Diencephalon (tissue), 2 donors: ENCODE data around the genes PATZ1 and SLC5A1.

GRCh38 chr22:31326530-31327212 lies 19.5 kb downstream of the PATZ1 start:
- RAMPAGE, long total RNA, result no peak

DNA sequence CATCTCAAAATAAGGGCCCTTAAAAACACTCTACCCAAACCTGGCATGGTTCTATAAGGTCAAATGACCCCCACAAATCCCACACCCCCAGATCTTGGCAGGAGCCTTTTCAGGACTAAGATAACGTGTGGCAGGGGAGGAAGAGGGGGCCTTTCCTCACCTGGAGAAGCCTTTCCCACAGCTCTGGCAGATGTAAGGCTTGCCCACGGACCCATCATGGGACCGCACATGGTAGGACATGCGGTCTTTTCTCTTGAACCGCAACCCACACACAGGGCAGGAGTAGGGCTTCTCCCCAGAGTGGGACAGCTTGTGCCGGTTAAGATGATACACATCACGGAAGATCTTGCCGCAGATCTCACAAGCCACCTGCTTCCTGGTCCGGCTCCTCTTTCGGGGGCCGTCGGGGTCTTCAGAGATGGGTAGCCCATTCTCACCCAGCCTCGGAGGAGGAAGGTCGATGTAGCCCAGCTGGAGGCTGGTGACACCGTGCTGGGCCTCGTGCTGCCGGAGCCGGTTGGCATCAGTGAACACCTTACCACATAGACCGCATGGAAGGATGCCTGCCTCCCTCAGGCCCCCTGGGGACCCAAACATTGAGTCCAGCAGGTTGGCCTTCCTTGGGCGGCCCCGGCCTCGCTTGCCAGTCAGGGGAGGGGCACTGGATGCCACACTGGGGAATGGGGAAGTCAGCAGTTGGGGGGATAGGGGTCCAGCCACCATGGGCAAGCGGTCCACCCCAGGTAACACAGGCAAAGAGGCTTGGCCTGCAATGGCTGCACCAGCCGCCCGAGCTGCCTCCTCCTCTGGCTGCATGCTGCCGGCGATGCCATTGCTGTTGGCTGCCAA lies 1.8 kb downstream of the PATZ1 start:
- RAMPAGE, long total RNA, result no peak

GRCh38 chr22:31346172-31346406 lies at the start of gene PATZ1:
TSS of gene PATZ1 (minus strand) at chr22:31346346.
- RAMPAGE, long total RNA, result no peak

DNA sequence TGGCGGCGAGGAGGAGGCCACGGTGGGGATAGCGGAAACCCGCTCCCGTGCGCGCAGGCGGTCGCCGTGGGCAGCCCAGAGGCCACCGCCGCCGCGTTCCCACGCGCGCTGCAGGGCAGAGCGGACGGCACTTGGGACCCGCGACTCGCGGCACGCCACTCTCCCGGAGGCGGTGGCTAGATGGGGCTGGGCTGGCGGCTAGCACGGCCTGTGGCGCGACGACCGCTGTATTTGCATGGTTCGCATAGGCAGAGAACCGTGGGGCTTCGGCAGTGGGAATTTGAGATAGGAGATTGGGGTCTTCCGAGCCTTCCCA lies 354 bp upstream of the EIF4ENIF1 start:
- RAMPAGE, long total RNA, result start-site peak on the plus strand centred at position 131 of the sequence, 77 bp wide, 28 and 11 reads in 2 replicates

- RAMPAGE, long total RNA, result no peak
These were observed 76.5 kb downstream of the PISD start for GRCh38 chr22:31585383-31586121.

DNA sequence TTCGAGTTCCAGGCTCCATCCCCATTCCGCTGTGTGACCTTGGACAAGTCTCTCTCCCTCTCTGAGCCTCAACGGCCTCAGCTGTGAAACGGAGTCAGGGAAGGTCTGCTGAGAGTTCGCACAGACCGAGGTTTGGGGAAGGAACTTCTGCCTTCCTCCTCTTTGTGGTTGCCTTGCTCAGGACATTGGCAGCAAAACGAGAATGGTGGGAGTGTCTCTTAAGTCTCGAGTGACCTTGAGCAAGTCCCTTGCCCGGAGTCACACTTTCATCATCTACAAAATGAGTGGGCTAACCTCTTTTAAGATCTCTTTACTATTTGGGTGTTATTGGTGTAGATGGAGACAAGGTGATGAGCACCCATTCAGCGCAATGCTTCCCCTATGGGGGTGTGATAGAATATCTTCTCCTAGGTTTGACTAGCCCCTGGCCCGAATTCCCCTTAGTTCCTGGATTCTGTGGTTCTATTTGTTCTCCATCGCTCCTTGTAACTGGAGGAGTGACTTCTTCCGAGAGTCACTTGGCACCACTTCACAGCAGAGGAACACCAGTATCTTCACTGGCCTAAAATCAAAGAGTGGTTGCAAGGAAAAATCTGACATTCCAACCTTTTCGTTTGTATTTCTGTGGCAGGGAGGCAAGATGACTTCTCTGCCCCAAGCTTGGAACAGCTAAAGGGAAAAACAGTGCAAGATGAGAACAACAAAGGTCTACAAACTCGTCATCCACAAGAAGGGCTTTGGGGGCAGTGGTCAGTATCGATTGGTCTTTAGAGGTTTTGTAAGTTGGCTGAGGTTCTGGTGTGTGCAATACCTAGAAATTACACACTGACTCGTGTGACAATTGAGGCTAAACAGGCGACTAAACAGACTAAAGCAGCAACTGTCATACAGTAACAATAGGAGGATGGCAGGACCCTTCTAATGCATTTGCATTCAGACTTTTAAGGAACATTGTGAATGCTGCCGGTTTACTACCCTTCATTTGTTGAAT lies 707 bp downstream of the DEPDC5 start:
- RAMPAGE, long total RNA, result no peak

DNA sequence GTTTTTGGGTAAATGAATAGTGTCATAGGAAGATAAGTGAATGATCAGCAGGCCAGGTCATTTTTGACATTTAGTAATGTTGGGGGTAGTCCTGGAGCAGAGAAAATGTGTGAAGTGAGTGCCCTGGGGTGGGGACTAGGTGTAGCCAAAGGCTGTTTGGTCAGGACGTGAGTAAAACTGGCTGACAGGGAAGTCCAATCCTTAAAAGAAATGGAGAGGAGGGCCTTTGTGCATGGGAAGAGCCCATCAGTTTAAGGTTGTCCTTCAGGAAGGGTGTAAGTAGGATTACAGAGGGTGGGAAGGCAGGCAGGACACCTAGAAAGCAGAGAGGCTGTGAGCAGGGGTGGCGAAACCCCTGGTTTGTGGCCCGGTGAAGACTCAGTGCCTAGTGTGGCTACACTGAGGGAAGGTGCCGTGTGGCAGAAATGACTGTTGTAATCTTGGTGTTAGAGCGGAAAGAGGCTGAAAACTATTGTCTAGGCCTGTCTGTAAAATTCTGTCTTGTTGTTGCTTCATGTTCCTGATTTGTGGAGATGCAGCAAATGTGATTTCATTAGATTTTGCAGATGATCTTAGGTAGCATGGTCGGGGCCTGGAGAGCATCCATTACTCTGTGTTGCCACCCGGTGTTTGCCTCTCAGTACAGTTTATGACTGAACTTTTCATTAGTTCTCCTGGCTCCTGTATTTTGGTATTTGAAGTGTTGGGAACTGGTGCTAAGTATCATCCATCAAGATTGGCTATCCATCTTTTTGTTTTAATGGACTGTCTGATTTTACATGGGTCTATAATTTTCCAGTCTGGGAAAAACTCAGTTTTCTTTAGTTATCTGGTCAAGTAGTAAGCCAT lies 7.5 kb downstream of the YWHAH start:
- RAMPAGE, long total RNA, result no peak

- RAMPAGE, long total RNA, result no peak
These were observed 26.3 kb downstream of the YWHAH start for GRCh38 chr22:31970460-31971226.

DNA sequence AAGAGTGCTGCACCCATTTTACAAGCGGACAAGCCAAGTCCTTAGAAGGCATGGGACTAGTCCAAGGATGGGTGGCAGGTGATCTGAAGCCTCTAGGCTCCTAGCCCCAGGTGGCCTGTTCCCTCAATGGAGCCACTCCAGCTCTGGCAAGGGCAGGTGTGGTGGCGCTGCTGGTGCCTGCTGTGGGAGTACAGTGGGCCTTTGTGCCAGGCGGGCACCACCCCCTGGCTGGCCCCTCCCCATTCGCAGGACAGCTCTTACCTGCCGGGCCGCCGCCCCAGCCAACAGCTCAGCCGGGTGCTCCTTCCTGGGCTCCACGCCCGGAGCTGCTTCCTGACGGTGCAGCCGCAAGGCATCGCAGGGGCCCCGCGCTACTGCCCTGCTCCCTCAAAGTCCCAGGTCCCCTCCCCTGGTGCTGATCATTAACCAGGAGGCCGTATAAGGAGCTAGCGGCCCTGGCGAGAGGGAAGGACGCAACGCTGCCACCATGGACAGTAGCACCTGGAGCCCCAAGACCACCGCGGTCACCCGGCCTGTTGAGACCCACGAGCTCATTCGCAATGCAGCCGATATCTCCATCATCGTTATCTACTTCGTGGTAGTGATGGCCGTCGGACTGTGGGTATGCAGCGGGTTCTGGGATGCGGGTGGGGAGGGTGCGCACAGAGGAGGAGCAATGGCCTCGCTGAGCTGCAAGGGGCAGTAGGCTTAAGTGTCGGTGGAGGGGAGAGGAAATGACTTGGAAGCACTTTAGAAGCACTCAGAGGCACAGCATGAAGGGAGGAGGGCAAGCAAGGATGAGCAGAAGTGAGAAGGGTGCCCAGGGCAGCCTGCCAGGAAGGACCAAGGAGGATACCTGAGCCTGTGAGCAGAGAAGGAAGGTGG lies at the start of gene SLC5A1:
TSS of gene SLC5A1 (plus strand) at position 467 of the 885 bp plus-strand sequence.
- RAMPAGE, long total RNA, result no peak

GRCh38 chr22:32078995-32079436 lies 36.0 kb downstream of the SLC5A1 start:
- RAMPAGE, long total RNA, result no peak

GRCh38 chr22:32477474-32478448 lies 3.1 kb downstream of the FBXO7 start:
- RAMPAGE, long total RNA, result no peak

DNA sequence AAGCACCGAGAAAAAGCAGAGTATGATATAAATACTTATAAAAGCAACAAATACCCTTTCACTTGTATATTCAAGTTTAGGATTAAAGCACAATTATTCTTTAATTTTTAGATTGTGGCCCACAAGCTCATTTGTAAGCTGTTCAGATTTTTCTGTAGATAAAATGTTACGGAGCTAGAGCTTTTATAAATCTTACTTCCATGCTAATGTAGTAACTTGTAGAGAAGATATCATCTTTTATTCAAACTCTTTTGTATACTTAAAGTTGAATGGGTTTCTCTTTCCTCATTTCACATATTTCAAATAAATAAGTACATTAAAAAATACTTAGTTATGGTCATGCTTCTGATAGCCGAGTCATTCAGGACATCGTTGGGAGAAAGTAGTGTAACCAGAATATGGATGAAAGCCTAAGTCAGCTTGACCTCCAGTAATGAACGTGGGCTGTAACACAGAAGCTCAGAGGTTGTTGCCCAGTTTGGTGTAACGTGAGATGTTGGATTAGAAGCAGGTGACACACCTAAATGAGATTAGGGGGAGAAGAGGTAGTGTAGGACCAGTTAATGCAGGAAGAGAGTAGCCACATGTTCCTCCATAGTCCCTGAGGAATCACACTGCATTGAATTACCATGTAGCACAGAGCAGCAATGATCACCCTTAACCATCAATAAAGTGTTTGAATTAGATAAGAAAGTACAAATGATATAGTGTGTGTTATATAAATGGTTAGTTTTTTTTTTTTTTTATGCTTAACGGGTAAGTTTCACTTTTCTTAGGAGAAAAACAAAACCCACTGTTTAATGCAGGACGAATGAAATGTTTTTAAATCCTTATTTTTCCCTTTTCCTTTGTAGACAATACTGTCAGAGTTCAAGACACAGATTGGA lies 20.3 kb downstream of the FBXO7 start:
- RAMPAGE, long total RNA, result no peak

- RAMPAGE, long total RNA, result no peak
These were observed 65.3 kb downstream of the FBXO7 start for GRCh38 chr22:32539634-32540641.

- RAMPAGE, long total RNA, result no peak
These were observed 84.2 kb downstream of the FBXO7 start for GRCh38 chr22:32558705-32559281.

- RAMPAGE, long total RNA, result no peak
These were observed 89.9 kb downstream of the FBXO7 start for GRCh38 chr22:32564529-32564855.

GRCh38 chr22:32628952-32629223 lies 154.3 kb downstream of the FBXO7 start:
- RAMPAGE, long total RNA, result no peak

DNA sequence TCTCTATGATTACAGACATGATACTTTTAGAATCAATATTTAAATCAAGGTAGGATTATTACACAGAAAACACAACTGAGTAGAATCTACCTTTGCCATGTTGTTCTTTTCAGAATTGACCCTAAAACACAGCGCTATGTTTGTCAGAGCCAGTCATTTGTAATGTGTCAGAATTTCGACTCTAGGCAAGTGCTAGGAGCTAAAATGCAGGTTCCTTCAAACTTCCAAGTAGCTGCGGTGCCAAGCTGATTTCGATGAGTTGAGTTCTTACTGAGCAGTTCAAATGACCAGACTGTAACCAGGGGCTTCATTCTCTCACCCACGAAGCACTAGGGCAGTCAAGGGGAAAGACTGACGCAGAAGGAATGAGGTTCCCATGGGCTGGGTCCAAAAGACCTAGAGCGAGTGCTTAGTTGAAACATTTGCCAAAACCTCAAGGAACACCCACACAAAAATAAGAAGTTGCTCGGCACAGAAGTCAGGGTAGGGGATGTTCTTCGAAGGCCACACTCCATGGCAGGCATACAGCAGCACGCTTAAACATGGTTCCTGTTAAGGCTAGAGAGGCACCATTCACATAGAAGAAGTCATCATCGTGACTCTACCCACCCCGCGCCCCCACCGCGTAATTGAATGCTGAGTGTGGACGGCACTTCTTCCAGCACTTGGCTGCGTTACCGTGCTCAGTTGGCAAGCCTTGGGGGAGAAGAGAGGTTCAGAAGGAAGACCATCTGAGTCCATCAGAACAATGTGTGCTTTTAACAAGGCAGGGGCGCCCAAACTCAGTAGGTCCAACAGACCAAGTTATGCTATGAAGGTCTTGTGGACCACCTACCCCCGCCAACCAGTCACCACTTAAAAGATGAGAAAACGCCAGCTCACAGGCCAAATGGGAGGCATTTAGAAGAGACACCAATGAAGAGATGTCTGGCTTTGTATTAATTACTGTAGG lies 52.9 kb downstream of the TIMP3 start:
- RAMPAGE, long total RNA, result no peak

DNA sequence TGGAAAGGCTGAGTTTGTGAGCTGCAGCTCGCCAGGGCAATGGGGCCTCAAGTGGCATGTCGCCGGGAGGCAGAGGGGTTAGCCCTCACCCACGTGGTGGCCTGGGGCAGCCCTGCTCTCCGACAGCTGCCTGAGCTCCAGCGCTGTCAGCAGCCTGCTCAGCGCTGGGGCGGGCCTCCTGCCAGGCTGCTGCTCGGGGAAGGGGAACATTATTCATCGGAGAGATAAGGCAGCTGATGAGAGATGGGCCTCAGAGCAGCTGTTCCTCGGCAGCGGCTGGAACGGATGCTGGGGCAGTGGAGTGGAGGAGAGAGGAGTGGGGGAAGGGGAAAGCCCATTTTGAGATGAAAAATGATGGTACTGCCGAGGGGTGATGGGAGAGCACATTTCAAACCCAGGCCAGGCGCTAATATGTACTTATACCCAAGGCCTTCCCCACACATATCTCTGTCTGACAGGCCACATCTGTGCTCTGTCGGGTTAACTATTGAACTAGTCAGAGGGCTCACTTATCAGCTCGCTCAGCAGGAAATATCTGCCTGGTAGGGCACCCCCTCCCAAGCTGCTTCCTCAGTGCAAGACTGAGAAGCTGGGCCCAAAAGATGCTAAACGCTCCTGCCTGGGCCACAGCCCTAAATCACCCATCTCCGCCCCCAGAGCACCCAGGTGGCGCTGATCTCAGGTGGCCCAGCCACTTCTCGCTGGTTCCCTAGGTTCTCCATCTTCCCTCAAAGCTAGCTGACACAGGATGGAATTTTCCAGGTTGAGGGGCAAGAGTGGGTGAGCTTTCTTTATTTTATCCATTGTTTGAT lies 79.6 kb downstream of the TIMP3 start:
- RAMPAGE, long total RNA, result no peak

DNA sequence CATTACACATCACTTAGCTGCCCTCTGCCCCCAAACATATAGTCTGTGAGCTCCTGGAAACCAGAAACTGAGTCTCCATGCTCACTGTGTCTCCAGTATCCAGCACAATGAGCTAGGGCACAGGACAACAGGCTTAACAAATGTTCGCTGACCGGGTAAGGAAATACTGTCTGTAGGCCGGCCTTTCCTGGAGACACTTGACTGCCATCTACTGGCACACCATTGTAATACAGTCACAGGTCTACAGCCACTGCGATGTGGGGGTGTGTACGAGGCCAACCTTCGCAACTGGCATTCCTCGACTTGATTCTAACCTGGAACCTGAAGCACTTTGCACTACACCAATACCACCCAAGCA lies 72.2 kb downstream of the SYN3 start:
- RAMPAGE, long total RNA, result no peak

DNA sequence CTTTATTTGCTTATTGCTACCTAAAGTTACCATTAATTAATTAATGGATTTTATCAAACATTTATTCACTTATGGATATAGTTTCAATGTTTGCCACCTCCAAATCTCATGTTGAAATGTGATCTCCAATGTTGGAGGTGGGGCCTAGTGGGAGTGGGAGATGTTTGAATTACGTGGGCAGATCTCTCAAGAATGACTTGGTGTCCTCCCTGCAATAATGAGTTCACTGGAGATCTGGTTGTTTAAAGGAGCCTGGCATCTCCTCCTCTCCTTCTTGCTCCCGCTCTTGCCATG lies 51.3 kb upstream of the SYN3 start:
- RAMPAGE, long total RNA, result no peak